H4 (cell line): ENCODE data around the genes FRAS1 and BMP2K.

DNA sequence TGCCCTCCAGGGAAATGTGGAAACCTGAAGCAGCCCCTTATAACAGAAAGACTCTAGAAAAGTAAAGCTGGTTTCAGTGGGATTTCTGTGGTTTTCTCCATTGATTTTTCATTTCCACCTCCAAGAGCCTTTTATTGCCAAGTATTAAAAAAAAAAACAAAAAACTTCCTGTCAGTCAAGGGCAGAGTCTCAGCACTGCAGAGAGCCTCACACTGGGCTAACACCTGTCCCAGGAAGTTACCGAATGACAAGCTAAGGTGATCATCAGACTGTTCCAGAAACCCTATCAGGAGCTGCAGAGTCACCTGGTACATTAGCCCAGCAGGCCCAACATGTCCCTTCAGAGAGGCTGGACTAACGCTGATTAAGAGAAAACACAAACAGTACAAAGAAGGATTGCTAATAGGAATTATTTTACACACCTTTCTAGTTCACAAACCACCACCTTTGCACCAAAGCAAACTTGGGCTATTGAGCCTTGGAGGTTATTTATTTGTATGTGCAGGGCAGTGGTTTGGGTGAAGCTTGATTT is 186.0 kb downstream of the SHROOM3 start:
- RAMPAGE, long total RNA, result no peak

DNA sequence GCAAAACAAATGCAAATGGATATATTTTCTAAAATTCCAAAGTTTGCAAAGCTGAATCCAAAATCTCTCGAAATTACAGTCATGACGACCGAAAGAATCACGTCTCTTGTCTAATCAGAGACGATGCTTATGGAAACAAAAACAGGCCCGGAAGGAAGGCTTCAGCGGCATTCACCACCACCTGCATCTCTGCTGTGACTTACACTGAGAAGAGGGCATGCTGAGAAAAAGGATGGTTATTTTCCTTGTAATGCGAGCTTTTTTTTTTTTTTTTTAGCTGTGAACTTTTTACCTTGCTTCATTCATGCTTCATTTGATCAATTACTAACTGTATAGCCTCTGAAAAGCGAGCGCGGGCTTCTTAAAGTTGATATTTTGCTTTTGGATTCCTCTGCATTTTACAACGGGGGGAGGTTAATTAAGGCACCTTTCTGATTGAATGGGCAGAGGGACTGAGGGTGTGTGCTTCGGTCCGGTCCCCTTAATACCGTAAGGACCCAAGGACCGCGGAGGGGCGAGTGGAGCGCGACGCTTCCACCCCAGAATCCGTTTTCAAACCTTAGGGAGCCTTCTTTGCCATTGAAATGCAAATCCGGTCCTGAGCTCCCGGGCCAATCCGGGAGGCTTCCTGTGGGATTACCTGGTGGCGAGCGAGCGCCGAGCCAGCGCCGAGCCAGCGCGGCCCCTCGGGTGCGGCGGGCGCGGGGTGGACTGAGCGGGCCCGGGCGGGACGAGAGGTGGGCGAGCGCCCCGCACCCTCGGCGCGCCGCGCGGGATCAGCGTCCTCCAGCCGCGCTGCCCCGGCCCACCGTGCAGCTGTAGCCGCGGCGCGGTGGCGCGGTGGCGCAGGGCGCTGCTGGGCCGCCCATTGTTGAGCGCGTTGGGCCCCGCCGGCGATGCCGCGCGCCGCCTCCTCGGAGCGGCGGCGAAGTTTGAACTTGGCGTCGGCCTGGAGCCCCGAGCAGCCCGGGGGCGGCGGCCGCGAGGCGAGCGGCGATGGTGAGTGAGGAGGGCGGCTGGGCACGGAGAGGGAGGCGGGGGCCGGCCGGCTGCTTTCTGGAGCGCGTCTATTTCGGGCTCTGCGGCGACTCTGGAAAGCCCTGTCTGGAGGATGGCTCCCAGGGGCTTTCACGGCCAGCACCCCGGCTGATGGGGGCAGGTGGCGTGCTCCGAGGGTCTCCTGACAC is 208.8 kb downstream of the SOWAHB start:
- RAMPAGE, long total RNA, result no peak

GRCh38 chr4:76801387-76802266 is 96.3 kb downstream of the SOWAHB start:
- RAMPAGE, long total RNA, result no peak

GRCh38 chr4:76809828-76810291 is 88.1 kb downstream of the SOWAHB start:
- RAMPAGE, long total RNA, result no peak

- RAMPAGE, long total RNA, result no peak
These were observed 2.7 kb downstream of the CCNI start for GRCh38 chr4:77072993-77073510.

DNA sequence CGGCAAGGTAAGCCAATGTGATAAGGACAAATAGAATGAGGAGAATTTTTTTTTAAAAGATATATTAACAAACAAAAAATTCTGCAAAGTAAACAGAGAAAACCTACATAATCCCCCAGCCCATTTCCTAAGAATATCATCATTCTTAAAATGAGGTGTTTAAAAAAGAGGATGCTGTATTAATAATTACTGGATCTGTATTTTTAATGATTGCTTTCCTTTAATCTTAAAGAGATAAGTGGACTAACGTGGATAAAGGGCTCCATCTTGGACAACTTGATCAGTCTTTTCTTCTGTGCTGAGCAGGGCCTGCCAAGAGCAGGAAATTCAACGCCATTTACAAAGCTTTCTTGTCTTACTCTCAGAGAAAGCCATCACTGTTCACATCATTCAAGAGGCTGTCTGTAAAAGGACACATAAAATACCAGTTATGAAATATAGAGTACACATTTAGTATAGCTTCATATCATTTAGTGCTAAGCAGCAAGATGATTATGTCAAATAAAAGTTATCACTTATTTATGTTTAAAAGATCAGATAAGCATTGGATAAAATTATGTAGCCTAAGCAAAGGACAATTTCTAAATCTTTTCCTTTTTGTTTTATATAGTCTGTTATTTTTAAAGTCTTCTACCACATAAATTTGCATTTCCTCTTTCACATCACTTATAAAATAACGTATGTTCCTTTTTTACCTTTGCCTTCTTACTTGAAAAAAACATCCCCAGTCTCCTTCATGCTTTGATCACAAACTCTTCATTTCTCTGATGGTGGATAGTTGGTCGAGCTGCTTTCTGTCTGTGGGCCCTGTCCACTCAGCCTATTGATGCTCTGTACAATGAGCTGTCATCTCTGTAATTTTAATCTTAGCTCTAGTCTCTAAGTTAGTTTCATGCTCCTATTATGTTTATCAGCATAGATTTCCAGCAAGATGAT is 2.2 kb upstream of the CCNG2 start:
- RAMPAGE, long total RNA, result no peak

- RAMPAGE, long total RNA, result no peak
These were observed 12.4 kb downstream of the CCNG2 start for GRCh38 chr4:77169424-77169810.

DNA sequence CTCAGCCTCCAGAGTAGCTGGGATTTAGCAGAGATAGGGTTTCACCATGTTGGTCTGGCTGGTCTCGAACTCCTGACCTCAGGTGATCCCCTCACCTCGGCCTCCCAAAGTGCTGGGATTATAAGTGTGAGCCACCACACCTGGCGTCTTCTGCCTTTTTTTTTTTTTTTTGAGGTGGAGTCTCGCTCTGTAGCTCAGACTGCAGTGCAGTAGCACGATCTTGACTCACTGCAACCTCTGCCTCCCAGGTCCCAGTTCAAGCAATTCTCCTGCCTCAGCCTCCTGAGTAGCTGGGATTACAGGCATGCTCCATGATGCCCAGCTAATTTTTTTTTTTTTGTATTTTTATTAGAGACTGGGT is 23.0 kb downstream of the CCNG2 start:
- RAMPAGE, long total RNA, result no peak

DNA sequence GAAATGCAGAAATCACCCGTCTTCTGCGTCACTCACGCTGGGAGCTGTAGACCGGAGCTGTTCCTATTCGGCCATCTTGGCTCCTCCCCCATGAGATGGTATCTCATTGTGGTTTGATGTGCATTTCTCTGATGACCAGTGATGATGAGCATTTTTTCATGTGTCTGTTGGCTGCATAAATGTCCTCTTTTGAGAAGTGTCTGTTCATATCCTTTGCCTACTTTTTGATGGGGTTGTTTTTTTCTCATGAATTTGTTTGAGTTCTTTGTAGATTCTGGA is 86.4 kb upstream of the CXCL13 start:
- RAMPAGE, long total RNA, result no peak

GRCh38 chr4:77586760-77587456 is 18.7 kb upstream of the CXCL13 start:
- RAMPAGE, long total RNA, result no peak

- RAMPAGE, long total RNA, result no peak
These were observed 280 bp upstream of the CXCL13 start for GRCh38 chr4:77605434-77605646.

DNA sequence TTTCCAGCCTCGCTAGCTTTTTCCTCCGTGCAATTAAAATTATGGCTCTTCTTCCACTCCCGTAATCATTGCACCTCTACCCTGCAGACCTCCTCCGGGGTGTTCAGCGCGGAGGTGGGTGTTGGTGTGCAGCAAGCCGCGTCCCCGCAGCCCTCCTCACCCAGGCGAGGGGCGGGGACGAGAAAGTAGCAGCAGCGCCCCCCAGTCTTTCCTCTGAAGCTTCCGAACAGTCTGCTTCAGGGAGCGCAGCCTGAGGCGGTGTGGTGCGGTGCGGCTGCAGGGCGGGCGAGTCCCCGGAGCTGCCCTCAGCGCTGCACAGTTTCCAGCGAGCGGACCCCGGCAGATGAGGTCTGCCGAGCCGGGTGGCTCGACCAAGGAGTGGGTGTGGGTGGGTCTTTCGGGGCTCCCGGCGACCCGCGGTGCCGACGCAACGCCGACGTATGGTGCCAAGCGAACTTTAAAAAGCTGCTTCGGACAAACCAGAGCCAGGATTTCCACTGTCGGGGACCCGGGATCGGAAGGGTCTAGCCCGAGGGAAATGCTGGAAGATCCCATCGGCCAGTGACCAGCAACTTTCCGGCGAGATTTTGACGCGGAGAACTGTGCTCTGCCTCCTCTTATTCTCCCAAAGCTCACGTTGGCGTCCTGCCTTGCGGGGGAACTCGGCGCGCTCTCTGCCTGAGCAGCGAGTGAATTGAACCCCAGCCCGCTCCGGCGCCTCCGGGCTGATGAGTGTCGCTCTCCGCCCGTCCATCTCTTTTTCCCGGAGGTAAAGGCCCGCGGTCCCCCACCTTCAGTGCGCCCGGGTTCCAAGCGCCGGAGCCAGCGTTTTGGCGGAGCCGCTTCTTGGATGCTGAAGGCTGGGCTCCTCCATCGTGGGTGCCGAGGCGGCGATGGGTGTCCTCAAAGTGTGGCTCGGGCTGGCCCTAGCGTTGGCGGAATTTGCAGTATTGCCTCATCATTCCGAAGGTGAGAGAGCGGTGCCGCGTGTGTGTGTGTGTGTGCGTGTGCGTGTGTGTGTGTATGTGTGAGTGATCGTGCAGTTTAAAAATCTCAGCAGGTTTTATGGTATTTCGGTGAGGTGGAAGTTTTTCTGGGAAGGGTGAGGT is at the start of gene FRAS1:
FRAS1 (plus strand) TSS at position 207 of the 1,109 bp plus-strand sequence.
- RAMPAGE, long total RNA, result no peak

DNA sequence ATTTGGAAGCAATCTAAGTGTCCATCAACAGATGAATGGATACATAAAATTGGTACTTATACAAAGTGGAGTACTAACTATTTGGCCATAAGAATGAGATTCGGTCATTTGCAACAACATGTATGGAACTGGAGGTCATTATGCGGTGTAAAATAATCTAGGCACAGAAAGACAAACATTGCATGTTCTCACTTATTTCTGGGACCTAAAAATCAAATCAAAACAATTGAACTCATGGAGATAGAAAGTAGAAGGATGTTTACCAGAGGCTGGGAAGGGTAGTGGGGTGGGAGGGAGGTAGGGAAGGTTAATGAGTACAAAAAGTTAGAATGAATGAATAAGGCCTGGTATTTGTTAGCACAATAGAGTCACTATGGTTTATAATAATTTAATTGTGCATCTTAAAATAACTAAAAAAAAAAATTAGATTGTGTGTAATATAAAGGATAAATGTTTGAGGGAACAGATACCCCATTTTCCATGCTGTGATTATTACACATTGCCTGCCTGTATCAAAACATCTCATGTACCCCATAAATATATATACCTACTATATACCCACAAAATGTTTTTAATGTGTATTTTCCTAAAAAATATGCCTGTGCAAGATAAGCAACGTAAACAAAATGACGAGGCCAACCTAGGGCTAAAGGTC is 76.1 kb downstream of the FRAS1 start:
- RAMPAGE, long total RNA, result no peak

DNA sequence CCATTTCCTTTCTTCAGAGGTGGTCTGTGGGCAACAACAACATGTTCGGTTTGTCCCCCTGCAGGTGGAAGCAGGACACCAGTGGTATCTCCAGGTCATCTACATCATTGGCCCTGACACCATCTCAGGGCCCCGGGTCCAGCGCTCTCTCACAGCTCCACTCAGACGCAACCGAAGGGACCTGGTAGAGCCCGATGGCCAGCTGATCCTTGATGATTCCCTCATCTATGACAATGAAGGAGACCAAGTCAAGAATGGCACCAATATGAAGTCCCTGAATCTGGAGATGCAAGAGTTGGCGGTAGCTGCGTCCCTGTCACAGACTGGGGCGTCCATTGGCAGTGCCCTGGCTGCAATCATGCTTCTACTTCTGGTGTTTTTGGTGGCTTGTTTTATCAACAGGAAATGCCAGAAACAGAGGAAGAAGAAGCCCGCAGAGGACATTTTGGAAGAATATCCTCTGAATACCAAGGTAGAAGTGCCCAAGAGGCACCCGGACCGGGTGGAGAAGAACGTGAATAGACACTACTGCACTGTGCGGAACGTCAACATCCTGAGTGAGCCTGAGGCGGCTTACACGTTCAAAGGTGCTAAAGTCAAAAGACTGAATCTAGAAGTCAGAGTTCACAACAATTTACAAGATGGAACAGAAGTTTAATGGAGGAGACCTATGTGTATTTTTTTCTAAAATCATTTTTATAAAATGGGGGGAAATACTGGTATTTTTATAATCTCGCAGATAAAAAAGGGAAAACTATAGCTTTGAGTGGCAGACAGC is 10.9 kb upstream of the ANXA3 start:
- RAMPAGE, long total RNA, result no peak

DNA sequence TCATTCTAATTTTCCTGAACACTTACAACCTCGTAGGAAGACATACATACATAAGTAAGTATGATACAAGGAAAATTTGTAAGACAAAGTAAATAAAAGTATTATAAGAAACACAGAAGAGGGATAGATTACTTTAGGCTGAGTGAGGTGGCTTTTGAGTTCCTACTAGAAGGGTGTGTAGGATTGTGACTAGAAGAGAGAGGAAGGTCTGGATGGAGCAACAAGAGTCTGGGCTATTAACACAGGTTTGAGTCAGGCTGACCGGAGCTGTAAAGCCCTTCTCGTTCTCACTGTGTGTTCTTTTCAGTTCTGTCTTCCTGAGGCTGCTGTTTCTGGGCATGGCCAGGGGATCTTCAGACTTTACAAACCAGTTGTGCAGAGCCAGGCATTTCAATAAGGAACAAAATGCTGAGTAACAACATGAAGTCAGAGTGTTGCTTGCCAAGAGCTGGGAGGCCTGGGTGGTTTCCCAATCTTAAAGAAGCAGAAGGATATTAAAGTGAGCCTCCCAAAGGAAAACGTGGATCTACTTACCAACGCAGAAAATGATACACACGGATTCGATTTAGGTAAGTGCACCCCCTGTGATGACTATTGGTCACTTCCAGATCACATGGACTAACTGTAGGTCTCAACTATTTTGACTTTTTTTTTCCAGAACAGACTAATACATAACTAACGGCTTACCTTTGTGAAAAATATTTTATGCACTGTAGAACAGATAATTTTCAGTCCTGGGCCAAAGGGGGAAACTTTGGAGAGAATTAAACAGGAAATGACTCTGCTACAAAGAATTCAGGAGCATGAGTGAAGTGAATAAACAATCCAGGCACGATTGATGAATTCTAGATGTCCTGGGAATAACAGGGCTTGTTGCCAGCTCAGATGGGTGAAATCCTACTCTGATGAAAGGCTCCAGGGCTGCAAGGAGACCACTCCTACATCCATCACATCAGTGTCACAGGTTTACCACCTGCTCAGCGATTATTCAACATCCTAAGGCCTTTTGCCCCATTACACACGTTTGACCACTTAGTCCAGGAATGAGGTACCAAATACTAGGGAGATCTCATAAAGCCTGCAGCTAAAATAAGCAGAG is 94.5 kb downstream of the ANXA3 start:
- RAMPAGE, long total RNA, result no peak

- RAMPAGE, long total RNA, result no peak
These were observed 84.2 kb upstream of the BMP2K start for GRCh38 chr4:78691835-78692443.

DNA sequence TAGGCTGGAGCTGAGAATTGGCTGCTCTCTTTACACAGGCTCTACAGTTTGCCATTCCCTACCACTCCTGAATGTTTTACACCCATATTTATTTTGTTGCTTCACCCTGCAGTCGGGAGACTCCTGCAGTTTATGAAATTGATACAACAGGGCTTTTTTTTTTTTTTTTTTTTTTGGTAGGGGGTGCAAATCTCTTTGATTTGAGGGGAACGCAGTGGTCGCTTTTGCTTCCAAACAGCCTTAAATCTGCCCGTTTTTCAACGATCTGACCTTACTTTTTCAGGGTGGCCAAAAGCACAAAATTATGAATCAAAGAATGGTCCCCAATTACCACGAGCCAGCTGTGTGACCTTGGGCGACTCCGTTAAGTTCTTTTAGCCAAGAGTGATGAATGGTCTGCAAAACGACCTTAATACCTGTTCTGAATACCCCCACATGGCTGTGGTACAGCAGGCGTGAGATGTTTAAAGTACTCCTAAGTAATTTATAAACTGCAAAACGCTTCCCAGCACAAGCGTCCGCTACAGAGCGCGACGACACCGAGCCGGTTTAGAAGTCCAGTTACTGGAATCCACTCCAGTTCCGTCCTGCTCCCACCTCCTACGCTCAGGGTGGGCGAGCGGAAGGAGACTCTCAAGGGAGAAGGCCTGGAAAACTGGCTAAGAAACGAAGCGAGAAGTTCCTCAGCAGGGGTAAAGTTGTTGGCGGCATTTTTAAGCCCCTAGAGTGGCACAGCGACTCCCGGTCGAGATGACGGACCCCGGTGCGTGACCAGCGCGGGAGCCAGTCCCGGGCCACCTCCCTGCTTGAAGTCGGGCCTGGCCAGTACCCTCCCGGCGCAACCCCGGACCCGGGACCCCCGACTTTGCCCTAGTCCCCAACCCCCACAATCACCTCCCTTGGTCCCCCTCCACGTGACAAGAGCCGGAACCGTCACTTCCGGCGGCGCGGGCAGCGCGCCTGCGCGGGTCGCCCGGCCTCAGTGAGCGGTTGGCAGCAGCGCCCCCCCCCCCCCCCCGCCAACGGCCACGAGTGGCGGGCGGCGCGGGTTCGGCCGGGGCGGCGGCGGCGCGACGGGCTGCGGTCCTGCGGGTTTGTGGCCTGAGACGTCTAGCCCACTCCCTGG is 748 bp upstream of the BMP2K start:
- RAMPAGE, long total RNA, result no peak

DNA sequence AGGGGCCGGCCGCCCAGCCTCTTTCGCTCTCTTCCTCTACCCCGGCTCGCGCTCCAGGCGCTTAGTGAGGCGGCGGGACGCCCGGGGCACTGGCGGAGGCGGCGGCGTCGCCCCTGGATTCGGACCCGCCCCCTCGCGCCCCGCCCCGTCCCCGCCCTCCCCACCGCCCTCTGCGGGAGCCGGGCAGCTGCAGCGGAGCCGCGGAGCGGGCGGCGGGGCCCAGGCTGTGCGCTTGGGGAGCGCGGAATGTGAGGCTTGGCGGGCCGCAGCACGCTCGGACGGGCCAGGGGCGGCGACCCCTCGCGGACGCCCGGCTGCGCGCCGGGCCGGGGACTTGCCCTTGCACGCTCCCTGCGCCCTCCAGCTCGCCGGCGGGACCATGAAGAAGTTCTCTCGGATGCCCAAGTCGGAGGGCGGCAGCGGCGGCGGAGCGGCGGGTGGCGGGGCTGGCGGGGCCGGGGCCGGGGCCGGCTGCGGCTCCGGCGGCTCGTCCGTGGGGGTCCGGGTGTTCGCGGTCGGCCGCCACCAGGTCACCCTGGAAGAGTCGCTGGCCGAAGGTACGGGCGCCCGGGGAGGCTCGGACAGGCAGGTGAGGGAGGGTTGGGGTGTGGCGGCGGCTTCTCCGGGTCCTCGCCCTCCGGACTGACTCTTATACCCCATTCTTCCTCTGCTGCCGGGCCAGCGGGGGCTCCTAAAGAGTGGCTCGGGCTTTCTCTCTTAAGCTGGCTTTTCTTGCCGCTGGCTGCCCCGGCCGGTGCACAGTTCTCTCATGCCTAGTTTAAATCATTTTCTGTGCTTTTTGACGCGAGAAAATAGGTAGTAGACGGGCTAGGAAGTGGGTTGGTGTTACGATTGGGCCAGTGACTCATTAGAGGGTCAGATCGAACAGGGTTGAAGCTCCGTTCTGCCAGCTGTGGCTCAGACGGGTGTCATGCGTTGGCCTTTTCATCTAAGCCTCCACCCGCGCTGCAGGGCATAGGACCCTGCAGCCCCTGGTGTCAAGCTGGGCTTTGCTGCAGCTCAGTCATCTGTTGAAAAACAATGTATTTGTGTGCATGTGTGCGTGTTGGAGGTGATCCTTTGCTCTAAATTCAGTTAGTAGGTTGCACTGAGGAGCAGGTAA is at the start of gene BMP2K:
BMP2K (plus strand) TSS at position 186 of the 1,123 bp plus-strand sequence.
- RAMPAGE, long total RNA, result no peak

DNA sequence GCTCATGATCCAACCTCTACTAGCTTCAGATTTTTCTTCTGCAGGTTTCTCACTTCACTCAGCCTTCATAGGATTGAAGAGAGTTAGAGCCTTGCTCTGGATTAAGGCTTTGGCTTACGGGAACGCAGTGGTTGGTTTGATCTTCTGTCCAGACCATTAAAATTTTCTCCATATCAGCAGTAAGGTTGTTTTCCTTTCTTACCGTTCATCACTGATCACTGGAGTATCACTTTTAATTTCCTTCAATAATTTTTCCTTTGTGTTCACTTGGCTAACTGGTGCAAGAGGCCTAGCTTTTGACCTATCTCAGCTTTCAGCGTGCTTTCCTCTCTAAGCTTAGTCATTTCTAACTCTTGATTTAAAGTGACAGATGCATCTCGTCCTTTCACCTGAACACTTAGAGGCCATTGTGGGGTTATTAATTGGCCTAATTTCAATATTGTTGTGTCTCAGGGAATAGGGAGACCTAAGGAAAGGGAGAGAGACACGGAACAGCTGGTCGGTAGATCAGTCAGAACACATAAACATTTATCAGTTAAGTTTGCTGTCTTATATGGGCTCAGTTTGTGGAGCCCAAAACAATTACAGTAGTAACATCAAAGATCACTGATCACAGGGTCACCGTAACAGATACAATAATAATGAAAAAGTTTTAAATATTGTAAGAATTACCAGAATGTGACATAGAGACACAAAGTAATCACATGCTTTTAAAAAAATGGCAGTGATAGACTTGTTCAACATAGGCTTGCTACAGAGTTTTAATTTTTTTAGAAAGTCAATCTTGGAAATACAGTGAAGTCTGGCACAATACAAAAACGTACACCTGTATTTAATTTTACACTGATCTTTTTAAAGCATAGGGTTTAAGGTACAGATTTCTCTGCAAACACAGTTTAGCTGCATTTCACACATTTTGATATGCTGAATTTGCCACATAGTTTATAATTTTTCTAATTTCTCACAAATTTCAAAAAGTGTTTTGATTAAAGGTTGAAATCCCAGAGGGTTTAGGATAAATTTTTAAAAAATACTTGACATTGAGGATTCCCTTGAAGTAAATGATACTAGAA is 44.4 kb downstream of the PAQR3 start:
- RAMPAGE, long total RNA, result no peak

- RAMPAGE, long total RNA, result no peak
These were observed 22.7 kb downstream of the PAQR3 start for GRCh38 chr4:78916308-78917240.